ENCODE data around the gene MKX.

DNA sequence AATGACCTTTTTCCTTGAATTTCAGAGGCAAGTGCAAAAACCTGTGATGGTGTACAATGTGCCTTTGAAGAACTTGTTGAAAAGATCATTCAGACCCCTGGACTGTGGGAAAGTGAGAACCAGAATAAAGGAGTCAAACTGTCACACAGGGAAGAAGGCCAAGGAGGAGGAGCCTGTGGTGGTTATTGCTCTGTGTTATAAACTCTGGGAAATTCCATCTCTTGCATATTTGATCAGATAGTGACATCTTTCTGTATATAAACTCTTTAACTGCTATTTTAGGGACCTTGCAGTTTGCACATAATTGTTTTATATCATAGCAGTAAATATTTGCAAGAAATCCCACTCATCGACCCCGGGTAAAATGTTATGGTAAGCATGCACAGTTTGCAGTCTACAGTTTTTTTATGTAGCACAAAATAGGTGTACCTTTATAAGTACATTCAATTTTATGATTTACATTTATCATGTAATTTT lies 33.8 kb downstream of the RAB18 start:
- PRO-cap, 4 experiments = no peak in any of the 4 experiments
- RAMPAGE, long total RNA, 2 experiments = no peak in any of the 2 experiments
- RRBS = no CpG with 5 or more reads among the region's 2 CpGs

DNA sequence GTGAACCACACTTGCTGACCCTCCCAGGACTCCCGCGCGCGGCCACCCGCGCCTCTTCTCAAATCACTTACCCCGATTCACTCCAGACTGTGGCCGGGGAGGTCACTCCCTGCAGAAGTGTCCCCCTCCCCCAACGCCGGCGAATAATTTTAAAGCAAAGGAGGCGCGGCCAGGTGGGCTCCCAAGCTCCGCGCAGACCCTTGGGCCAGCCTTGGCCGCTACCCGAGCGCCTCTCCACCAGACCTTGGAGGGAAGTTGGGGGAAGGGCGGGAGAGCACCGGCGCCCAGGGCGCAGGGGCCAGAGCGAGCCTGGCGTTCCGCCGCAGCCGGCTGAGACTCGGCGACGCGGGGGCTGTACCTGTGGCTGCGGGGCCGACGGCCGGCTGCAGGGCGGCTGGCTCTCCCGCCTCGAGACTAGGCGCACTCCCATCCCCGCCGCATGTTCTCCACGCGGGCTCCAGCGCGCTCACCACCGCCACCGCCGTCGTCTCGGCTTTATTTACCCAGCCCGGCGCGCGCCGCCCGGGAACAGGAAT lies at the start of gene MKX:
Gene MKX, minus strand, starts transcription at position 471 of the 536 bp plus-strand sequence.
- PRO-cap, 4 experiments = no peak in any of the 4 experiments
- RAMPAGE, long total RNA, 2 experiments = no peak in any of the 2 experiments
- RRBS = 4% methylated on average over 18 of the region's 56 CpGs

DNA sequence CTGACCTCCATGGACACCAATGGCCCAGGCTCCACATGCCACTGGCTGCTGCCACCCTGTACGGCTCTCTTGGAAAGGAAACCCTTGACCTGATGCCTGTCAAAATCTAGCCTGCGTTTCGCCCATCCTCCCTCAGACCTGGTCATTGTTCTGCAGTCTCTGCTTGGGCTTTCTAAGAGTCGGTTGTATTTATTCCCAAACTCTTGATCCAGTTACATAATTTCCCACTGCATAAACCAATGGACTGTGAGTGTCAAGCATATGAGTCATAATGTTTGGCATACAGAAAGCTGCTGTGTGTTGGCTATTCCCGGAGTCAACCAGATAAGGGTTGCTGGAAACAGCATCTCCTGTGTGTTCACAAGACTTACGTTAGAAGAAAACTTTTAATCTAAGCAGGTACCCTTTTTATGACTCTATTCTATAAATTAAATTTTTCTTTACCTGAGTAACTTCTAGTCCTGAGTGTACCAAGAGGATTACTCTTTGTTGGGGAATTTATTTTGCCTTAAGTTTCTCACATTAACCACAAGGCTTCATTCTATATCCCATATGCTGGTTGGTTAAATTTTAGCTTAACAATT lies 74.6 kb upstream of the MKX start:
- PRO-cap, 4 experiments = no peak in any of the 4 experiments
- RAMPAGE, long total RNA, 2 experiments = no peak in any of the 2 experiments
- RRBS = no CpG with 5 or more reads among the region's 6 CpGs

DNA sequence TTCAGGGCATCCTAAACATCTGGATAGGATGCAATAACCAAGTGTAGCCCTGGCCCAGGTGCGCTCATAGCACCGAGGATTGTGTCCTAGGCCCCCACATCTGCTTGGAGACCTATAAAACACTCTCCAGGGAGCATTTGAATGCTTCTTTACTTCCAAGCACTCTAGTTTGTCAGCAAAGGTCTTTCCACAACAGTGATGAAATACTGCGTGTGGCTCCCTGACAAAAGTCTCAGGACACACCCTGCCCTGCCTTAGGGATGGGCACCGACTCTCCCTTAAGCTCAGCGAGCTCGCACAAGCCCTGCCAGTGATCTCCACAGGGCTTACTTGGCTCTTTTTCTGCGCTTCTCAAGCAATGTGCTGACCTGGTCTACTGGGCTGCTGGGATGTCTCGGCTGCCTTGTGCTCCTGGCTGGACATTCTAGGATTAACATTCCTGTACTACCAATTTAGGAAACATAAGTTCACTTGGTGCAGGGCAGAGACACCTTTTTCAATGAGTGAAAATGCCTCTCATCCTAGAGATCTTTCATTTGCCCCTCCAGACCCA lies 84.3 kb upstream of the MPP7 start:
- PRO-cap, 4 experiments = no peak in any of the 4 experiments
- RAMPAGE, long total RNA, 2 experiments = no peak in any of the 2 experiments
- RRBS = no CpG with 5 or more reads among the region's 8 CpGs

- PRO-cap, 4 experiments = no peak in any of the 4 experiments
- RAMPAGE, long total RNA, 2 experiments = start-site peak on the minus strand in 1 of 2 experiments, at chr10:28524614-28524790 at its widest, 9 reads per replicate
- RRBS = no CpG with 5 or more reads among the region's 3 CpGs
These were observed 8.7 kb upstream of the WAC start for GRCh38 chr10:28523870-28525029.

DNA sequence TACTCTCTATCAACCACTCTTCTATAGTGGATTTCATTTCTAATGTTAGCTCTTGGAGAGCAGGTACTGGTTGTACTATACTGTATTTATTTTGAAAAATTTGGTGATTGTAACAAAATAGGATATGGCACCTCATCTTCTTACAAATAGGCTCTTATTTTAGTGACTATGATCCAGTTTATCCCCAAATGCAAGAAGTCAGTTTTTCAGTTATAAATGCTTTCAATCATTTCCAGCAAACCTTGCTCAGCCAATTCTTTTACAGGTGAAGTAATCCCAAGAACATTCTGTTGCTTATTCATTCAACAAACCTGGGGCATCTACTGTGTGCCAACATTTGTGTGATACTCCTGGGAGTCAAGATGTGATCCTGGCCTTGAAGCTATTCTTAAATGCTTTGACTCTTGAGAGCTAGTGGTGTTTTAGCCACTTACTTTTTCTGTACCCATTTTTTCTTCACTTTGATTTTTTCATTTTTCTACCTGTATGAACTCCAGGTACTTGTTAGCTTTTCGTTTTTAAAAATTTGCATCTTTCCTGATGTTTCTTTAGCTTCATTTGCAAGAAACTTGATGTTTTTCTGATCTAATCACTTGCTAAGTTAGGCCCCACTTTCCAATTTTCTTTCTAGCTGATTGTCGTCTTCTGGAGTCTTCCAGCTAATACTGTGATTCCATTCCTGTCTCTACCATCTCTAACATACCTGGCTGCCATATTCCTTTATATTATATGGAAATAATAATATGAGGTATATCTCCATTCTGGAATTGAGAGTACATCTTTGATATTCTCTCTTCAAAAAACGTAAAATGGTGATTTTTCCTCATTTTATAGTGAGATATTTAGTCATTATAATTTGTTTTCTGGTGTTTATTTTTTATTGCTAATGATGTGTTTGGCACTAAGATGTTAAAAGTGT lies 4.7 kb downstream of the WAC start:
- PRO-cap, 4 experiments = no peak in any of the 4 experiments
- RAMPAGE, long total RNA, 2 experiments = no peak in any of the 2 experiments
- RRBS = no CpG with 5 or more reads among the region's 3 CpGs

GRCh38 chr10:28589374-28589856 lies 56.5 kb downstream of the WAC start:
- PRO-cap, 4 experiments = no peak in any of the 4 experiments
- RAMPAGE, long total RNA, 2 experiments = start-site peak on the plus strand in 1 of 2 experiments, at chr10:28589737-28589824 at its widest, 68 reads per replicate
- RRBS = no CpG with 5 or more reads among the region's 2 CpGs

DNA sequence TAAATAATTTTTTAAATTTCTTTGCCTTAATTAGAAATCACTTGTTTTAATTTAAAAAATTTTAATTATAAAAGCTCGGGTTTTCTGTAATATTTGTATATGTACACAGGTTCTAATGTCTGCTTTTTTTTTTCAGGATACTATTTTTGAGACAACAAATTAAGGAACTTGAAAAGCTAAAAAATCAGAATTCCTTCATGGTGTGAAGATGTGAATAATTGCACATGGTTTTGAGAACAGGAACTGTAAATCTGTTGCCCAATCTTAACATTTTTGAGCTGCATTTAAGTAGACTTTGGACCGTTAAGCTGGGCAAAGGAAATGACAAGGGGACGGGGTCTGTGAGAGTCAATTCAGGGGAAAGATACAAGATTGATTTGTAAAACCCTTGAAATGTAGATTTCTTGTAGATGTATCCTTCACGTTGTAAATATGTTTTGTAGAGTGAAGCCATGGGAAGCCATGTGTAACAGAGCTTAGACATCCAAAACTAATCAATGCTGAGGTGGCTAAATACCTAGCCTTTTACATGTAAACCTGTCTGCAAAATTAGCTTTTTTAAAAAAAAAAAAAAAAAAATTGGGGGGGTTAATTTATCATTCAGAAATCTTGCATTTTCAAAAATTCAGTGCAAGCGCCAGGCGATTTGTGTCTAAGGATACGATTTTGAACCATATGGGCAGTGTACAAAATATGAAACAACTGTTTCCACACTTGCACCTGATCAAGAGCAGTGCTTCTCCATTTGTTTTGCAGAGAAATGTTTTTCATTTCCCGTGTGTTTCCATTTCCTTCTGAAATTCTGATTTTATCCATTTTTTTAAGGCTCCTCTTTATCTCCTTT lies 57.7 kb upstream of the BAMBI start:
- PRO-cap, 4 experiments = no peak in any of the 4 experiments
- RAMPAGE, long total RNA, 2 experiments = start-site peak on the plus strand in 1 of 2 experiments, centred at positions 213 to 370 of the sequence, 28 to 88 reads per replicate
- RRBS = no CpG with 5 or more reads among the region's 8 CpGs

GRCh38 chr10:28676194-28677096 lies 876 bp upstream of the BAMBI start:
- PRO-cap, 4 experiments = no peak in any of the 4 experiments
- RAMPAGE, long total RNA, 2 experiments = no peak in any of the 2 experiments
- RRBS = 6% methylated on average over 21 of the region's 38 CpGs

- PRO-cap, 4 experiments = peak in 2 of 4 experiments; most common minus-strand start chr10:28680181 (in 2)
- RAMPAGE, long total RNA, 2 experiments = no peak in any of the 2 experiments
- RRBS = no CpG with 5 or more reads among the region's 10 CpGs
These were observed 2.7 kb downstream of the BAMBI start for GRCh38 chr10:28680054-28680377.

DNA sequence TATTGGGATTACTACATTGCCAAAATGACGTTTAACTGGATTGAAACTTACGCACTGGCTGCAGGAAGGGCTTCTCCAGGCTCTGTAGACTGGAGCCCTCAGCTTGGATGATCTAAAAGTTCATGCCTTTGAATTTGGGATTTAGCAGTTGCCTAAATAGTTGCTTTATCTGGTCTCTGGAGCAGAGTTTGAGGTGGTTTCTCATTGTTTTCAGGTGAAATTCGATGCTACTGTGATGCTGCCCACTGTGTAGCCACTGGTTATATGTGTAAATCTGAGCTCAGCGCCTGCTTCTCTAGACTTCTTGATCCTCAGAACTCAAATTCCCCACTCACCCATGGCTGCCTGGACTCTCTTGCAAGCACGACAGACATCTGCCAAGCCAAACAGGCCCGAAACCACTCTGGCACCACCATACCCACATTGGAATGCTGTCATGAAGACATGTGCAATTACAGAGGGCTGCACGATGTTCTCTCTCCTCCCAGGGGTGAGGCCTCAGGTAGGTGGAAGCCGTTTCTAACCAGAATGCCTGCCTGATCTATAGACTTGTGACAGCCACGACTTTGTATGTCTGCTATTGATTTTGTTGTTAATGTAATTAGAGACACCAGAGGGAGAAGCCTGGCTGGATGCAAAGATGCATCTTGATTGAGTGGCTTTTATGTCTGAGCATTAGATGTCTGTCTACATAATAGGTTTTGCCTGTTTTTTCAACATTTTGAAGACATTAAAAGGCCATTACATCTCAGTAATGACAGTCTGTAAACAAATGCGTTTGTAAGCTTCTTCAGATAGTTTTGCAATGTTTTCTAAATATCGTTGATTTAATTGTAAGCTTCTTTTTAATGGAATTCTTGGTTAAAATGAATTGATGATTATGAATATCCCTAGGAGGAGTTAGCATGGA lies 4.0 kb downstream of the BAMBI start:
- PRO-cap, 4 experiments = no peak in any of the 4 experiments
- RAMPAGE, long total RNA, 2 experiments = no peak in any of the 2 experiments
- RRBS = no CpG with 5 or more reads among the region's 11 CpGs

GRCh38 chr10:29326761-29327422 lies 38.0 kb downstream of the LYZL1 start:
- PRO-cap, 4 experiments = no peak in any of the 4 experiments
- RAMPAGE, long total RNA, 2 experiments = no peak in any of the 2 experiments
- RRBS = no CpG with 5 or more reads among the region's 8 CpGs

- PRO-cap, 4 experiments = no peak in any of the 4 experiments
- RAMPAGE, long total RNA, 2 experiments = no peak in any of the 2 experiments
- RRBS = no CpG with 5 or more reads among the region's 8 CpGs
These were observed 138.4 kb downstream of the LYZL1 start for GRCh38 chr10:29427129-29427829.

- PRO-cap, 4 experiments = no peak in any of the 4 experiments
- RAMPAGE, long total RNA, 2 experiments = start-site peak on the plus strand in 1 of 2 experiments, at chr10:29438264-29438788 at its widest, 8 reads per replicate
- RRBS = no CpG with 5 or more reads among the region's 20 CpGs
These were observed 149.5 kb downstream of the LYZL1 start for GRCh38 chr10:29437969-29439257.

DNA sequence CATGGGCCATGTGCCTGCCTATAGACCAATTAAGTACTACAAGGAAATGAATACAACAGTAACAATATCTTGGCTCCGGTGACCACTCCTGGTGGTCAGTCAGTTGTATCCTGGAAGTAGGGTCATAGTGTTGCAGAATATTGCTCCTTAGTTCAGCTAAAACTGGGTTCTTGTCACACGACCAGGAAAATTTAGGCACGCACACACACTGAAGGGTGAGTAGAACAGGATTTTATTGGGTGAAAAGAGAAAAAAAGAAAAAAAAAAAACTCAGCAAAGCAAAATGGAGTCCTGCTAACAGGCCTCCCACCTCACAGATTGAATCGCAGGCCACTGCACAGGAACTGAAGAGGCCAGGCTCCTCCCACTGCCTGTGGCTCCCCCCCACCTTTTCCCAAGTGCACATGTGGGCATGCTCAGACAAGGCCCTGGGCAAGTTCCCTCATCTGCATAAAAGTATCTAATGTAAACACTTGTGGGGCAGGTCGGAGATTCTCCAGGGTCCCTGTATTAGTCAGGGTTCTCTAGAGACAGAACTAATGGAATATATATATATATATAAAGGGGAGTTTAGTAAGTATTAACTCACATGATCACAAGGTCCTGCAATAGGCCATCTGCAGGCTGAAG lies 155.2 kb downstream of the LYZL1 start:
- PRO-cap, 4 experiments = no peak in any of the 4 experiments
- RAMPAGE, long total RNA, 2 experiments = start-site peak on the plus strand in 1 of 2 experiments, centred at position 574 of the sequence, 7 reads per replicate
- RRBS = no CpG with 5 or more reads among the region's 5 CpGs

GRCh38 chr10:29477237-29477853 lies 157.4 kb downstream of the SVIL start:
- PRO-cap, 4 experiments = no peak in any of the 4 experiments
- RAMPAGE, long total RNA, 2 experiments = no peak in any of the 2 experiments
- RRBS = no CpG with 5 or more reads among the region's 10 CpGs

- PRO-cap, 4 experiments = no peak in any of the 4 experiments
- RAMPAGE, long total RNA, 2 experiments = no peak in any of the 2 experiments
- RRBS = no CpG with 5 or more reads among the region's 10 CpGs
These were observed 47.1 kb upstream of the SVIL start for GRCh38 chr10:29681608-29682487.

- PRO-cap, 4 experiments = no peak in any of the 4 experiments
- RAMPAGE, long total RNA, 2 experiments = no peak in any of the 2 experiments
- RRBS = no CpG with 5 or more reads among the region's 11 CpGs
These were observed 68.5 kb upstream of the SVIL start for GRCh38 chr10:29703152-29703746.

GRCh38 chr10:29996524-29997014 lies 62.8 kb downstream of the JCAD start:
- PRO-cap, 4 experiments = no peak in any of the 4 experiments
- RAMPAGE, long total RNA, 2 experiments = no peak in any of the 2 experiments
- RRBS = no CpG with 5 or more reads among the region's 8 CpGs

DNA sequence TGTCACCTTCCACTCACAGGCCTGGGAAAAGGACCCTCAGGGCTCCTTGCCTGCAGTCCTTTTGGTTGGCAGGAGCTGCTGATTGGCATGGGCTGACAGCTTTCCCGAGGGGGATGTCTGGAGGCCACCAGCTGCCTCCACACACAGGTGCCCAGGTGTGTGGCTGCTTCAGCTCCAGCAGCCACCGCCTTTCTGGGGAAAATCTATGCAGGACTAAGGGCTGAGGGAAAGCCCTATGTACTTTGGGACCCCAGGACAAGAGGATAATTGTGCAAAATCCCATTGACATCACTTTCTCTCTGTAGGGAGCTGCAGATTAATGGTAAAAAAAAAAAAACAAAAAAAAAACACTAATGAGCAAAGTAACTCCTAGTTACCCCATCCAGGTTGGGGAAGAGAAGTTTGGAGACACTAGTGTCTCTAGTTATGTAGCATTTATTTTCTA lies 59.1 kb downstream of the JCAD start:
- PRO-cap, 4 experiments = no peak in any of the 4 experiments
- RAMPAGE, long total RNA, 2 experiments = no peak in any of the 2 experiments
- RRBS = no CpG with 5 or more reads among the region's 2 CpGs